Cardiac atrium fibroblast (primary cell): Measurements from ENCODE around the gene BLVRA.

- RAMPAGE, long total RNA: no peak
Measured at GRCh38 chr7:38313698-38314152, 135.7 kb downstream of the STARD3NL start.

GRCh38 chr7:38316743-38317272 is 138.8 kb downstream of the STARD3NL start:
- RAMPAGE, long total RNA: no peak

- RAMPAGE, long total RNA: no peak
Measured at GRCh38 chr7:38317342-38318022, 139.4 kb downstream of the STARD3NL start.

DNA sequence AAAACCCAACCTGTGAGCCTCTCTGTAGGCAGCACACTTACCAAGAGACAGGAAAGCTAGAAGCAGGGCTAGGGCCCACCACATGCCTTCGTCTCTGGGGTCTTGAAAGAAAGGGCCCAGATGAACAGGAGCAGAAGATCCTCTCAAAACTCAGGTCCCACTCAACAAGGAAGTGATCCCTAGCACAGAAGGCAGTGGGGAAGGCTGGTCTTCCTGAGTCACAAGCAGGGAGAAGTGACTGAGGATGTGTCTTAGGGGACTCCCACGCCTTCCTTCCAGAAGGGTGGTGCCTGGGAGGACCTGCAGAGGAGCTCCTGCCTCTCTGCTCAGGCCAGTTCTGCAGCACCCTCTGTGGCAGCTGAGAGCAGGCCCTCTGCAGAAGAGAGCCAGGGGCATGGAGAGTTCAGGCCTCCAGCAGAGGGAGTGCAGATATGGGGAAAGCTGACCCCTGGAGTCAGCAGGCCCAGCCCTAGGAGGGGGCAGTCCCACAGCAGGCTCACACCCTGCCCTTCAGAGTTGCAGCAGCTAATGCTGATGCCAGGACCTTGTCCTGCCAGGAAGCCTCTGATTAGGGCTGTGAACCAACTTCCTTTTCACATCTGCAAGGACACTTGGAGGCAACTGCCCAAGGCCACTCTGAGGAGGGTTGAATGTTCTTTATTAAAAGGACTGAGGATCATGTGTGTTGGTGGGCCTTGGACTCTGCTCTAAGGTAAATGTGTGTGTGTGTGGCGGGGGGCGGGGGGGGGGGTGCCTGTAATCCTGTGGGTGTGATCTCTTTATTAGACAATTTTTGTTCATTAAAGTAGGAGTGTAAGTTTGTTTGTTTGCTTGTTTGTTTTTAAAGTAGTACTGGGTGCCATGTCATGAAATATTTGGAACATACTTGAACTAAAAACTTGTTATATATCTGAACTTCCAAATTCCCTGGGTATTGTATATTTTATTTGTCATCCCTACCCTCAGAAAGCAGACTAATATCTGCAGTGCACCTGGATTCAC is 163.3 kb downstream of the STARD3NL start:
- RAMPAGE, long total RNA: no peak

GRCh38 chr7:38366496-38367132 is 188.6 kb downstream of the STARD3NL start:
- RAMPAGE, long total RNA: no peak

- RAMPAGE, long total RNA: no peak
Measured at GRCh38 chr7:38863361-38864004, 45.5 kb downstream of the VPS41 start.

GRCh38 chr7:39013298-39013956 is 35.7 kb downstream of the POU6F2 start:
- RAMPAGE, long total RNA: no peak

DNA sequence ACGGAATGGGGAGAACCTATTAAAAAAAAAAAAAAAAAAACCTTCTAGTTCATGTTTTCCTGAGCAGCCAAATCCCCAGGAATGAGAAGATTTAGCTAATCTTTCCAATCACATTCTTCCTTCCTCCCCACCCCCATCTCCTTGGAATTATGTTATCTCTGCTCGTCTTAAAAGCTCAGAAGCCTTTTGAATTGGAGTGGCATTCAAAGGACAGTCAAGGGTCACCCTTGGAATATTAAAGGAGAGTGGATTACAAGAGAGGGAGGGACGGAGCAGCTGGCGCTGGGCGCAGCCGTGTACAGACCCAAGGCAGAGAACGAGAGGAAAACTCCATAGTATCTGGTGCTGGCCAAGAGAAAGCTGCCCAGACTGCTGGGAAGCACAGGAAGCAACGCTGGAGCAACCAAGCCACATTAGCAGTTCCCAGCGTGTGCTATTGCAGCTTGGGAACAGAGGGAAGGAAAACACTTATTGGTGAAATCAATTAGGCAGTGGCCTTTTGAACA is 95.7 kb downstream of the POU6F2 start:
- RAMPAGE, long total RNA: no peak

DNA sequence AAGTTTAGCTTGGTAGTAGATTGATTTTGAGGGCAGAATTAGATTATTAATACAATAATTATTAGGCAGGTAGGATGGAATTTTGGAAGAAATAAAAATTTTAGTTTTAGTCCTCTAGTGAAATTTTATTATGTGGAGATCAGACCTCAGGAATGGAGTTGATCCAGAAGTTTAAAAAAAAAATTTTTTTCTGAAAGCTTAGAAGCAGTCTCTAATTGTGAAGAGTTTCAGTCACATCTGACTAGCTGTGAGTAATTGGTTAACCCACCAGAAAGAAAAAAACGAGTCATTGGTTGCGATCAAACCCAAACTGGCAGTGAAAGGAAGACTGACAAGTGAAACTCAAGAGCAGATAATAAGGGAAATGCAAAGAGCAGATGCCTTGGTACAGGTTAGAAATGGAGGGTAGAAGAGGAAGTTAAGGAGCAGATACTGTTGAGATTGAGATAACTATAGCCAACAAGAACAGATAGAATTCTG is 65.6 kb downstream of the CDK13 start:
- RAMPAGE, long total RNA: no peak

DNA sequence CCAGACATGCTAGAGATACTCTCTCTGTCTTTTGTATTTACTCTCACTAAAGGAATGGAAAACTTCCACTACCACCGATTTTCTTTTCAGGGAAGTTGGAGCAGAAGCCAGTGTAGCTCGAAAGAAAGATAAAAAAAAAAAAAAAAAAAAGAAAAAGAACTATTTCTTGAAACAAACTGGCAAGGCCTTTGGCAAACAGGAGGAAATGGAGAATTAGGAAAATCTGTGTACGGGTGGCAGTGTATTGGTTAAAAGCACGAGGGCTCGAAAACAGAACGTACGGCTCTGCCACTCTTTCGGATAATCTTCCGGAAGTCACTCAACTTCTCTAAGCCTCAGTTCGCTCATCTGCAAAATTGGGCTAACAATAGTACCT is 677 bp downstream of the MPLKIP start:
- RAMPAGE, long total RNA: no peak

DNA sequence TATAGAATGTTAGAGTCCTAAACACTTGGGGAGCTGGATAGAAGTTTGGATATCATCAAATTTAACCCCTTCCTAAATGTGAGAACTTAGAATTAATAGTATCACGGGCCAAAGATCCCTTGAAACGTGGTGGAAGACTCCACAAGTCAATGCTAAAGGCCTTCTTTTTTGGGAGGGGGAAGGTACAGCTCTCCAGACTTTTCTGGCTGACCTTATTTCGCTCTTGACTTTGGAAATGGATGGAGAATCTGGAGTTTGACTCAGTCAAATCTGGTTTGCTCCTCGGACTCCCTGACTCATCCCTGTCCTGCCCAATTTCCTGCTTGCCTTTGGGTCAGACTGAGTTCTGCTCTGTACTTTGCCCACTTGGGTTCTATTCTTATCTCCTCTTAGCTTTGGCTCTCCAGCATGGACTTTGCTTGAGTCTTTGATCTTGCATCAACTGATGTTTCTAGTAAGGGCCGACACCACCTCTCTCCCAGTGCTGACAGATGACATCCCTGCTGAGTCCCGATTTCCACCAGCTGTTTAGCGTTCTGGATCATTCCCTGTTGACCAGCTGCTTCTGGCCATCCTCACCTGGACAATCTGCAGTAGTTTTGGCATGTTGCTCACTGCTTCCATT is 335.2 kb downstream of the SUGCT start:
- RAMPAGE, long total RNA: no peak

DNA sequence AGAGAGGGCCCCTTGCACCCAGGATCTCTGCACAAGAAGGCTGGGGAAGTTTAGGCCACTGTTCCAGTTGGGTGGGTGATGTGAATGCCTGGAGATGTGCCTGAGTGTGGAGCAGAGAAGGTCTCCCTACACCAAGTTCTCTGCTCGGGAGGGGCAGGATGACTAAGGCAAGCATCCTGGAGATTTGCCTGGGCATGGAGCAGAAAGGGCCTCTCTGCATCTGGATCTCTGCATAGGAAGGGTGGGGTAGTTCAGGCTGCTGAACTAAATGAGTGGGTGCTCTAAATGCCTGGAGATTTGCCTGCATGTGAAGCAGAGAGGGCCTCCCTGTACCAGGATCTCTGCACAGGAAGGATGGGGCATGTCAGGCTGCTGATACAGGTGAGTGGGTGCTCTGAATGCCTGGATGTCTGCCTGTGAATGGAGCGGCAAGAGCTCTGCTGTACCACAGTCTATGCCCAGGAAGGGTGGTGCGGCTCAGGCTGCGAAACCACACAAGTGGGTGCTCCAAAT is 680.7 kb downstream of the SUGCT start:
- RAMPAGE, long total RNA: no peak

DNA sequence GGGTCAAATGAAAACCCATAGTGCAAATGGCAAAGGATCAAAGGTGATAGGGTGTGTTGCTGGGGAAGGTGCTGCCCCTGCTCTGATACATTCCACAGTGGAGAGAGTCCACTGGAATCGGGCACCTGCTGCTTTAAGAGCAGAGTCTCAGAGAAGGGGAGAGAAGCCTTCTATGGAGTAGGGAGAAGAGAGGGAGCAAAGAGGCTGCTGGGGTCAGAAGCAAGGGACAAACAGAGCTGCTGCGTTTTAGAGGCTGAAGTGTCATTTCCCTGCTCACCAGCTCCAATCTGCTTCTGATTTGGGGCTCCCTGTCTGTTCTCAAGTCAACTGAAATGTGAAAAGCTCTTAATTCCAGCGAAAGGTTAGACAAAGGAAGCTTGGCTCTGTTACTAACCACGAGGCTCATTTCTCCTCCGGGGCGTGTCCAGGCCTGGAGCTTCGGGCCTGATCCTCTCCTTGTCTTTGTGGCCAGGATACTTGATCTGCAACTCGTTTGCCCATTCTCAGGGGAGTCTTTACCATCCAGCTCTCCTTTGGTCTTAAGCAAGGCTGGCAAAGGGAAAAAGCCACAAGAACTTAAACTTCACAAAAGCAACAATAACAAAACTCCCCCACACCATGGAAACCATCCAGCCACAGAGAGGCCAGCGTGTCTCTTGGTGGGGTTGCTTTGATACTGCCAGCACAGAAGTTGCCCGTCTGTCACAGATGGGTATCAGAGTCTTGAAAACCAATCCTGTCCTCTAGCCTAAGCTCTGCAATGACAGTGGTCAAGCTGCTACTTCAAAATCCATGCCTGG is 692.6 kb downstream of the SUGCT start:
- RAMPAGE, long total RNA: no peak

- RAMPAGE, long total RNA: no peak
Measured at GRCh38 chr7:40898923-40899698, 764.3 kb downstream of the SUGCT start.

DNA sequence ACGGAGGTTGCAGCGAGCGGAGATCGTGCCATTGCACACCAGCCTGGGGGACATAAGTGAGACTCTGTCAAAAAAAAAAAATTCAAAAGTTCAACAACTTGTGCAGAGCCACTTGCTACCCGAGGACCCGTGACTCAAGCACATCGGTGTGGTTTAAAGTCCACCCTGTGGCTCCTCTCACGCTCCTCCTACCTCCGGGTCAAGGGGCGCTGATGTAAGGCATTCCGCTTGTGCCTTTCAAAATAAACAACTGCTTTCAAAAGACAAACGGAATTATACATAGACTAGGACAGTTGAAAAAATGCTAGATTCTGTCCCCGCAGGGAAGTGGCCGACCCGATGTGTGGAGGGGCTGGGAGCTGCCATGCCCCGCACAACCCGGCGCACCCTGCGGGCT is 239.5 kb upstream of the INHBA start:
- RAMPAGE, long total RNA: no peak

GRCh38 chr7:42292881-42293653 is 56.1 kb upstream of the GLI3 start:
- RAMPAGE, long total RNA: no peak

GRCh38 chr7:42794489-42794991 is 117.3 kb downstream of the C7orf25 start:
- RAMPAGE, long total RNA: no peak

GRCh38 chr7:43693899-43694792 is 35.2 kb downstream of the COA1 start:
- RAMPAGE, long total RNA: no peak

DNA sequence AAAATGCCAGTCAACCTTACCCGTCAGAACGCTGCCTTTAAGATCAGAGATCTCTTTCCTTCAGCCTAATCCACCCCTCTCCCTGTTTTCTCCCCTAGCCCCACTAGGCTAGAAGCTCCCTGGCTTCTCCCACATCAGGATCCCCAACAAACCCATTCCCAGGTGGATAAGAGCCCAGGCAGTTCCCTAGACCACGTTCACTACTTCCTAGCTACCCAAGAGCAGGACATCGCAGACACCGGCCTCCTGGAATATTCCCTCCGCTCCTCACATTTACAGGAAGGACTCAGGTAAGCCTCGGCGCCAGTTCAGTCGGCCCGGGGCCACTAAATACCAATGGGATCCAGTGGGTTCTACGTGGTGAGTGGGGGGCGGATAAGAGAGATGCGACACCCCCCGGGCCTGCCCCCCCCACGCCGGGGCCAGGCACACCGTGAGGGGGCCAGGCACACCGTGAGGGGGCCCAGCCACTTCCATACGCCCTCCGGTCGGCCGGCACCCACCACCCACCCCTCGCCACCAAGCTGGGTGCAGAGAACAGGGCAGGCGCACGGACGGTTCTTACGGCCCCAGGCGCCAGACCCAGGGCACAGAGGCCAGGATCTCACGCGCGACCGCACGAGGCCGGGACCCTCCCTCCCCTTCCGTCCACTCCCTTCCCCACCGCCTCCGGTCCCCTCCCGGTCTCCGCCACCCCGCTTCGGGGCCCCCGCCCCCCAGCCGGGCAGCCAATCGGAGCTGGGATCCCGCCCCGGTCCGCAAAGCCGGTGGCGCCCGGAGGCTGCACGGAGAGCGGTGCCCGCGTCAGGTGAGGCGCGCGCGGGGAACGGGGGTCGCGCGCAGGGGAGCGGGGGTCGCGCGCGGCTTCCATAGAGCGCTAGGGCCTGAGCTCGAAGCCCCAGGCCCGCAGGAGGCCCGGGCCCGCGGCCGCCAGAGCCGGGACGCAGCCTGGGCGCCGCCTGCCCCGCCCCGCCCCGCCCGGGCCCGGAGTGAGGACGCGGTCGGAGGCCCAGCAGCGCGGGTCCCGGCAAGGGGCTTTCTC is at the start of gene BLVRA:
BLVRA (plus strand) TSS at position 754 of the 1,042 bp plus-strand sequence.
- RAMPAGE, long total RNA: start-site peak on the plus strand centred at position 772 of the sequence, 40 bp wide, 502 and 241 reads in 2 replicates

- RAMPAGE, long total RNA: no peak
Measured at GRCh38 chr7:43905001-43905868, 1.2 kb downstream of the URGCP start.